Tibial nerve (tissue), 3 donors: Measurements from ENCODE around the gene RREB1.

- PRO-cap: no peak
- RAMPAGE, long total RNA, 3 experiments: no peak in any of the 3 experiments
Measured at GRCh38 chr6:6395896-6396191, 75.4 kb upstream of the F13A1 start.

DNA sequence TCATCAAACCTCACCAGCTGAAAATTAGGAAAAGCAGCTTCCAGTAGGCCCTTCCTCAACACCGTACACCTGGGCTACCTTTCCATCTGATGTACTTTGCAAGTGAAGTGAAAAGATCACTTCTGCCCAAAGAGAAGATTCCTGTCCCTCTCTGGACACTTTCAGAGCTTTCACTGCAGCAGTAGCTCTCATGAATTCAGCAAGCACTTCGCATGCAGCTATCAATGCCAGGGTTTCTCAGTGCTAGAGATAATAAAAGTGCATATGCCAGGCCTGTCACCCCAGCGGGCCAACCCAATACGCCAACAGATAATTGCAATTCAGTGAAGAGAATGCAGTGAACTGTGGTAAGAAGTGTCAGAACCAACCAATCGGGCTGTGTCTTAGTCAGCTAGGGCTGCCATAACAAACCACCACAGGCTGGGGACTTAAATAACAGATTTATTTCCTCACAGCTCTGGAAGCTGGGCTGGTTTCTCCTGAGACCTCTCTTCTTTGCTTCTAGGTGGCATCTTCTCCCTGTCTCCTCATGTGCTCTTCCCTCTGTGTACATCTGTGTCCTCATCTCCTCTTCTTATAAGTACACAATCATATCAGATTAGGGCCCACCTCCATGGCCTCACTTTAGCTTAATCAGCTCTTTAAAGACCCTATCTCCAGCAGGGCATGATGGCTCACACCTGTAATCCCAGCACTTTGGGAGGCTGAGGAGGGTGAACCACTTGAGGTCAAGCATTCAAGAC, 833 bp downstream of the LY86 start:
- PRO-cap: no peak
- RAMPAGE, long total RNA, 3 experiments: no peak in any of the 3 experiments

- PRO-cap: no peak
- RAMPAGE, long total RNA, 3 experiments: no peak in any of the 3 experiments
Measured at GRCh38 chr6:6614017-6615093, 25.8 kb downstream of the LY86 start.

- PRO-cap: no peak
- RAMPAGE, long total RNA, 3 experiments: no peak in any of the 3 experiments
Measured at GRCh38 chr6:6678192-6678684, 89.7 kb downstream of the LY86 start.

- PRO-cap: no peak
- RAMPAGE, long total RNA, 3 experiments: no peak in any of the 3 experiments
Measured at GRCh38 chr6:6730689-6731234, 142.2 kb downstream of the LY86 start.

DNA sequence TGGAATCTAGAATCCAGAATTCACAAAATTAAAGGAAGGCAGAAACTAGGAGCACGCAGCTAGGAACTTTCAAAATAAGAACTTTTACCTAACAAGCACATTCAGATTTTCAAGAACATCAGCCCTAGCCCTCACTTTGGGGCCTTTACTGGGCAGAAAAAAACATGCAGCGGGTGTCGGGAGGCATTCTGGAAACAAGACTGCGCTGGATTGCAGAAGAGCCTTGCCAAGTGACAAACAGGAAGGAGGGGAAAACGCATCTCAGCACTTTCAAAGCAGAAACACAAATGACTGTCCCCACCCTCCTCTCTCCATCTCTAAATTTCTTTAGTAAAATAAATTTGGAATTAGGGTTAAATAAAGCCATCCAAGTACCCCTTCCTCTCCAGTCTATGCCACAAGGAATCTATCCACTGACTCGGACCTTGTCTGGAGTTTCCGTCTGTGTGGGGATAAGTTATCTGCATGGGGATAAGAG, 74.5 kb upstream of the RREB1 start:
- PRO-cap: no peak
- RAMPAGE, long total RNA, 3 experiments: no peak in any of the 3 experiments

GRCh38 chr6:7107656-7108310, at the start of gene RREB1:
Gene RREB1 (plus strand): TSS chr6:7107961.
- PRO-cap: bidirectional peak, plus-strand start at chr6:7107793, minus-strand start at chr6:7107734
- RAMPAGE, long total RNA, 3 experiments: start-site peak on the plus strand in 3 of 3 experiments, at chr6:7107766-7107970 at its widest, 21 to 157 reads per replicate

GRCh38 chr6:7126629-7127259, 19.0 kb downstream of the RREB1 start:
- PRO-cap: no peak
- RAMPAGE, long total RNA, 3 experiments: no peak in any of the 3 experiments

DNA sequence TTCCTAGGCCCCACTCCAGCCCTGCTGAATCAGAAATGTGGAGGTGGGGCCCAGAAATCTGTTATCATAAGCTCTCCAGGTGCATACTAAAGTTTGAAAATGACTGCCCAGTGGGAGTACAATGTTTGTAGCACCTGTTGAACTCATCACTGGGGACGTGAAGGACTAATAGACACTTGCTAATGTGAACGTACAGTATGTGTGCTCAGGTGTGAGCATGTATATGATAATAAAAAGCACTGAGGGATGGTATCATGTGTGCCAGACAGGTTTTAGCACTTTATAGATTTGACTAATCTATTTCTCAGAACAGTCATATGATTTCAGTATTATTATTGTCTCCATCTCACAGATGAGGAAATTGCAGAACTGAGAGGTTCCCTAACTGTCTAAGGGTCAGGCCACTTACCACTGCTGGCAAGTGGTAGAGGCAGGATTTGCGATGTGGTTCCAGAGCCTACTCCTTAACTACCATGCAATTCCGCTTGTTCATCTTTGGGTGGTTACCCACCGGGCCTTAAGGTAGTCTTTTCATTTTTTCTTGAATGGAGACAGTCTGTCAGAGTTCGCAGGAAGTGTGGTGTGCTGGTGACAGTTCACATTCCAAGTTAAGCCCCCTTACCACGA, 46.6 kb downstream of the RREB1 start:
- PRO-cap: no peak
- RAMPAGE, long total RNA, 3 experiments: no peak in any of the 3 experiments

- PRO-cap: no peak
- RAMPAGE, long total RNA, 3 experiments: start-site peak on the plus strand in 1 of 3 experiments, at chr6:7192150-7192241 at its widest, 10 reads per replicate
Measured at GRCh38 chr6:7191973-7192327, 84.2 kb downstream of the RREB1 start.

DNA sequence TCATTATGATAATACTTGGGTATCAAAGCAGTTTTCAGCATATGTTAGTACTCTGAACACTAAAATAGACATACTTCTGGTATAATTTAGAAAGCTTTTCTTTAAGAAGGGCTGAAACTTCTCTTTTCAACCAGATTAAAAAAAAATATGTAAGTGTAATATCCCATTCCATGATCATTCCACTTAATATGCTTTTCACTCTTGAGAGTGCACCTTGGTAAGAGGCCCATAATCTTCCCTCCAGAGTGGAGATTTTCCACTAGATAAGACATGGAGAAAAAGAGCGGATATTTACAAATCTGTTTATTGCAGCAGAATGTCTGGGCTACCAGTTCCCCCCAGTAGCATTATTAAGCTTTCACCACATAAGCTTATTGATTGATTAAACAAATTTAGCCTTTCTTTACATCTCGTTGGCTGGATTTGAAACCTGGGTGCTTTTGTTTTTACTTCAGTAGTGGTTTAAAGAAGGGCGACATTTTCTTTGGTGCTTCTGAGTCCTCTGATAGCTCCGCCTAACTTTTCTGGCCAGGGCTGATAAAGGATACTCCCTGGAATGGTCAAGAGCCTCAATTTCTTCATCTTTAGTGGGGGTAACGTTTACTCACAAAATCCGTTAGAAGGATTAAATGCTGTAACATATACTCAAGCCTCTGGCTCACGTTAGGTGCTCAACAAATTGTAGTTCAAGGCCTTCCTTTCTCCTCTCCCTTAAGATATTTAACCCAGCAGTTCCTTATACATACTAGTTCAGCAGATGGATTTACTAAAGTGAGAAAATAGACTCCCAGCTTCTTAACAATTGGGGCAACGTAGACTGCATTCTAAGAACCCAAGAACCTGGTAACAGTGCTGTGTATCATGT, 91.1 kb downstream of the RREB1 start:
- PRO-cap: no peak
- RAMPAGE, long total RNA, 3 experiments: no peak in any of the 3 experiments

GRCh38 chr6:7281243-7282134, 31.5 kb downstream of the SSR1 start:
- PRO-cap: no peak
- RAMPAGE, long total RNA, 3 experiments: no peak in any of the 3 experiments

GRCh38 chr6:7289430-7290074, 23.4 kb downstream of the SSR1 start:
- PRO-cap: no peak
- RAMPAGE, long total RNA, 3 experiments: no peak in any of the 3 experiments

GRCh38 chr6:7344054-7345198, 31.4 kb upstream of the SSR1 start:
- PRO-cap: no peak
- RAMPAGE, long total RNA, 3 experiments: no peak in any of the 3 experiments

DNA sequence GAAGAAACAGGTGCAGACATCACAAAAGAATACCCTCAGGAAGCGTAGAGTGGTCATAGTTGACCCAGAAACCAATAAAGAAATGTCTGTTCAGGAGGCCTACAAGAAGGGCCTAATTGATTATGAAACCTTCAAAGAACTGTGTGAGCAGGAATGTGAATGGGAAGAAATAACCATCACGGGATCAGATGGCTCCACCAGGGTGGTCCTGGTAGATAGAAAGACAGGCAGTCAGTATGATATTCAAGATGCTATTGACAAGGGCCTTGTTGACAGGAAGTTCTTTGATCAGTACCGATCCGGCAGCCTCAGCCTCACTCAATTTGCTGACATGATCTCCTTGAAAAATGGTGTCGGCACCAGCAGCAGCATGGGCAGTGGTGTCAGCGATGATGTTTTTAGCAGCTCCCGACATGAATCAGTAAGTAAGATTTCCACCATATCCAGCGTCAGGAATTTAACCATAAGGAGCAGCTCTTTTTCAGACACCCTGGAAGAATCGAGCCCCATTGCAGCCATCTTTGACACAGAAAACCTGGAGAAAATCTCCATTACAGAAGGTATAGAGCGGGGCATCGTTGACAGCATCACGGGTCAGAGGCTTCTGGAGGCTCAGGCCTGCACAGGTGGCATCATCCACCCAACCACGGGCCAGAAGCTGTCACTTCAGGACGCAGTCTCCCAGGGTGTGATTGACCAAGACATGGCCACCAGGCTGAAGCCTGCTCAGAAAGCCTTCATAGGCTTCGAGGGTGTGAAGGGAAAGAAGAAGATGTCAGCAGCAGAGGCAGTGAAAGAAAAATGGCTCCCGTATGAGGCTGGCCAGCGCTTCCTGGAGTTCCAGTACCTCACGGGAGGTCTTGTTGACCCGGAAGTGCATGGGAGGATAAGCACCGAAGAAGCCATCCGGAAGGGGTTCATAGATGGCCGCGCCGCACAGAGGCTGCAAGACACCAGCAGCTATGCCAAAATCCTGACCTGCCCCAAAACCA, 5.1 kb upstream of the SNRNP48 start:
- PRO-cap: no peak
- RAMPAGE, long total RNA, 3 experiments: no peak in any of the 3 experiments

DNA sequence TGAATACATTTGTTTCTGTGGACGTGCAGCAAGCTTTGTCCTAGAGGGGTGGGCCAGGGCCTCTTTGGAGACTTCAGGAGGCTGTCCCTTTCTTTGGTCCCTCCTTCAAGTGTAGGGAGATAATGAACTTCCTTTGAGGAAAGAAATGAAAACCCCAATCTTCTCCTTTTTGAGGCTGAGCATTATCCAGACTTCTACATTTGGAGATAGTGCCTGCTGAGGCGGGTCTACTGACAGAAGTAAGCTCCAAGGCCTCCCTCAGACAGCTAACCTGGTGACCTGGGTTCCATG, 27.8 kb downstream of the SNRNP48 start:
- PRO-cap: no peak
- RAMPAGE, long total RNA, 3 experiments: no peak in any of the 3 experiments

- PRO-cap: no peak
- RAMPAGE, long total RNA, 3 experiments: no peak in any of the 3 experiments
Measured at GRCh38 chr6:7618223-7618805, 28.3 kb downstream of the SNRNP48 start.

DNA sequence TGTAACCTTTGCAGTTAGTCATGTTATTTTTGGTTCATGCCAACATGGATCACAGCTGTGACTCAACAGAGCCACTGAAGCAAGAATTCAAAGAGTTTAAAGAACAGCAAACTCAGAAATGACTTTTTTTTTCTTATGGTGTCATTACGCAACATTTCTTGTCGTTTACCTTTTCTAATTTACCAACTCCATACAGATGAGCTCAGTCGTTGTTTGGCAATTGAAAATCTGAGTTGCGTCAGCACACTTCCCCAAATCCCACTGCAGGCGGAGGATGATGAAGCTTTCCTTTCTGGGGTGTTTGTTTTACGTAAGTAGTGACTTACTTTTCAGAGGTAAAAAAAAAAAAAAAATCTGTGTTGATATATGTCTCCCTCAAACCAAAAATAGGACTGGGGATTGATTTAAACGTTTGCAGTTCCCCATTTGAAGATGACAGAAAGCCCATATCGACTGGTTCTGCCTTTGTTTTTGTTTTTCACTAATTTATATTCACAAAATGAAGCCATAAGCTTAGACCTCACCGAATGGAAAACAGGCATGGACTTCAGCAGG, 27.7 kb upstream of the BMP6 start:
- PRO-cap: no peak
- RAMPAGE, long total RNA, 3 experiments: no peak in any of the 3 experiments

GRCh38 chr6:7726352-7727100, 627 bp downstream of the BMP6 start:
- PRO-cap: no peak
- RAMPAGE, long total RNA, 3 experiments: no peak in any of the 3 experiments

- PRO-cap: no peak
- RAMPAGE, long total RNA, 3 experiments: no peak in any of the 3 experiments
Measured at GRCh38 chr6:8676665-8676983, 241.3 kb upstream of the SLC35B3 start.